A172 (cell line): ENCODE measurements around a stretch of chr15.

- RAMPAGE, long total RNA: no peak
Observed at GRCh38 chr15:57198536-57199058, 177.7 kb upstream of the CGNL1 start.

DNA sequence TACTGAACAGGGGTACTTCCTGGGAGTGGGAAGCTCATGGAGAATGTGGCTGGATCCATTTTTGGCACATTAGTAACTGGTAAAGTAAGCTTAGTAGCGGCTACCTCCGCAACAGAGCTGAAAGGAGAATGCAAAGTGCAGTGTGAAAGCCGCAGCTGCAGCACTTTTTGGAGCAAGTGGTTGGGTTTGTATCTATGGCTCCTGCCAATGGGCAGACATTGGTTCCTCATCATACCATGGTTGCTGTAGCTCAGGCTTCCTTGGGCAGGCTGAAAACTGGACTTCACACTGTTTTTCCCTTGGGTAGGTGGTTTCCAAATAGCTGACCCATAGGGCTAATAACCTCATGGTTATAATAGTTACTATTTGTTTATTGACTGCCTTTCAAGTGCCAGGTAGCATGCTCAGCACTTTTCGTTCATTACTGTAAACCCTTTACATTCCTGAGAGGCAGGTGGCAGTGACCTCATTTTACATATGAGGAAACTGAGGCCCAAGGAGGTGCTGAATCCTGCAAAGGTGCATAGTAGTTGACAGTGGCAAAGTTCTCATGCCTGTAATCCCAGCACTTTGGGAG is 4.5 kb downstream of the CGNL1 start:
- RAMPAGE, long total RNA: no peak

GRCh38 chr15:57387564-57388213 is 11.4 kb downstream of the CGNL1 start:
- RAMPAGE, long total RNA: no peak

DNA sequence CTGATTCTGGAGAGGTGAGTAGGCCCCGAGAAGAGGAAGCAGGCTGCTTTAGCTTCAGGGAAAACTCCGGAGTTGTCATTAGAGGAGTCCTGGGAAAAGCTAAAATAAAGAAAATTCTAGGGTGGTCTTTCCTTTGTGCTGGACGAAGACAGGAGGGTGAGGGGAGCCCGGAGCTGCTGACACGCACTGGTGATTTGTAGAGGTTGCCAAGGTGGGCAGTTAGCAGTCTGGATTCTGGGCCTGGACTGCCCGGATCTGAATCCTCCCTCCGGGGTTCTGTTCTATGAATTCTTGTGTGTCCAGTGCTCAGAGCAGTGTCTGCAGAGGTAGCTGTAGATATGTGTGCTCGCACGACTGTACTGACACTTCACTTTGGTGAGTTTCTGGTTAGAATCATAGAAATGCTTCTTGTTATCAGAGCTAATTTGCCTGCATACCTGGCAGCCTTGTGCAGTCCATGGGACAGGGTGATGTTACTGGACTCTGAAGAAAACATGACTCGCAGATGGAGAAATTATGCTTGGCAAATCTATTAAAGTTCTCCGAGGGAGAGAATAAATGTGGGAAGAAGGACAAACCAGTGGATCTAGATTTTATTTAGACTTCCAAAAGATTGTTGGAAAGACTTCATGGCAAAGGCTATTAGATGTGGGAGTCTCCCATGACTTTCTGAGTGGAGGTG is 12.1 kb downstream of the CGNL1 start:
- RAMPAGE, long total RNA: no peak

DNA sequence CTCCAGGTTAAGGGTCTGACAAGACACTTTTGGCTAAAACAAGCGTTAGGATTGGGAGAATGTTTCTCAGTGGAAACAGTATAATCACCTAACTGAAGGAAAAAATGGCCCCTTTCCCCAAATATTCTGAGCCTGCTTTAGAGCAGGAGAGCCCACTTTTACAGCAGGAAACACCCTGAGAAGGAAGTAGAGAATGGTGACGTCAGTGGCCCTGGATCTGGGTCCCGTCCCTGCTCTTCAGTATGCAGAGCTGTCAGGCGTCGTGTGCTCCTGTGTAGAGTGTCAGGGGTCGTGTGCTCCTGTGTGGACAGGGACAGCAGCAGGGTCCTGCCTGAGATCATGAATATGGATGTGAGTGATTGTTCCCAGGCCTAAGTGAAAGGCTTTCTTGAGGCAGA is 45.2 kb downstream of the CGNL1 start:
- RAMPAGE, long total RNA: no peak

DNA sequence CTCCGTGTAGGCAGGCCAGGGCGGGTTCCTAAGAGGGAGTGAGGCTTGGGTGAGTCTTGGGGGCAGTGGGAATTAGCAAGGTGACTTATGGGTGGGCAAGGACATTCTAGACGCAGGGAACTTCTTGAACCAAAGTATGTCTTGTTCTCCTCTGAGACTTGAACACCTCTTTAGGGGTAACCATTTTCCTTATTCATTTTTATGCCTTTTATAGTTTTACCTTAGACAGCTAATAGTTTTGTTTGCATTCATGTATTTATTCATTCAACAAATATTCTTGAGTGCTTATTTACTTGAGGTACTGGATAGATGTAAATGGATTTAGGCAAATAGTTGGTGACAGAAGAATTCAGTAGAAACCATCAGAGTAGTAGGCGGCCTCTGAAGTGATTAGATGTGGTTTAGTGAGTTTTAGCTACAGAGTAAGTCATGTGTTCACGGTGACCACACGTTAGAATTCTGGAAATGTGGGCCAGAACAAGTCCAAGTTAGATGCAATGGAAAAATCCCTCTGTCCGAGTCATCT is 100.0 kb downstream of the CGNL1 start:
- RAMPAGE, long total RNA: no peak

- RAMPAGE, long total RNA: no peak
Observed at GRCh38 chr15:57554690-57555218, 37.0 kb upstream of the MYZAP start.

GRCh38 chr15:57647464-57648089 is 55.9 kb downstream of the MYZAP start:
- RAMPAGE, long total RNA: no peak

DNA sequence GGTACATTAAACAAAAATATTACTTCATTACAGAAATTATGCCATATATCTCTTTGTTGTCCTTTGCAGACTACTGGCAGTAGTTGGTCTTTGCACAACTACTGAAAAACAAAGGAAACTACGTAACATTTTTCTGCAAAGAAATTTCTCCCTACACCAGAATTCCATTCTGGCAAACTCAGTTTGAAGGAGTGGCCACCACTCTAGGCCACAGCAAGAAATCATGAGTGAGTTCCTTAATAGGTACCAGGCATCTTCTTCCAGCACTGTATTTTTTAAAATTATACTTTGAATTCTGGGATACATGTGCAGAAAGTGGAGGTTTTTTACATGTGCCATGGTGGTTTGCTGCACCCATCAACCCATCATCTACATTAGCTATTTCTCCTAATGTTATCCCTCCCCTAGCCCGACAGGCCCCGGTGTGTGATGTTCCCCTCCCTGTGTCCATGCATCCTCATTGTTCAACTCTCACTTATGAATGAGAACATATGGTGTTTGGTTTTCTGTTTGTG is 89.4 kb downstream of the ALDH1A2 start:
- RAMPAGE, long total RNA: no peak

GRCh38 chr15:58284281-58284761 is 146.1 kb downstream of the AQP9 start:
- RAMPAGE, long total RNA: no peak

- RAMPAGE, long total RNA: no peak
Observed at GRCh38 chr15:58285180-58285878, 146.5 kb upstream of the LIPC start.

DNA sequence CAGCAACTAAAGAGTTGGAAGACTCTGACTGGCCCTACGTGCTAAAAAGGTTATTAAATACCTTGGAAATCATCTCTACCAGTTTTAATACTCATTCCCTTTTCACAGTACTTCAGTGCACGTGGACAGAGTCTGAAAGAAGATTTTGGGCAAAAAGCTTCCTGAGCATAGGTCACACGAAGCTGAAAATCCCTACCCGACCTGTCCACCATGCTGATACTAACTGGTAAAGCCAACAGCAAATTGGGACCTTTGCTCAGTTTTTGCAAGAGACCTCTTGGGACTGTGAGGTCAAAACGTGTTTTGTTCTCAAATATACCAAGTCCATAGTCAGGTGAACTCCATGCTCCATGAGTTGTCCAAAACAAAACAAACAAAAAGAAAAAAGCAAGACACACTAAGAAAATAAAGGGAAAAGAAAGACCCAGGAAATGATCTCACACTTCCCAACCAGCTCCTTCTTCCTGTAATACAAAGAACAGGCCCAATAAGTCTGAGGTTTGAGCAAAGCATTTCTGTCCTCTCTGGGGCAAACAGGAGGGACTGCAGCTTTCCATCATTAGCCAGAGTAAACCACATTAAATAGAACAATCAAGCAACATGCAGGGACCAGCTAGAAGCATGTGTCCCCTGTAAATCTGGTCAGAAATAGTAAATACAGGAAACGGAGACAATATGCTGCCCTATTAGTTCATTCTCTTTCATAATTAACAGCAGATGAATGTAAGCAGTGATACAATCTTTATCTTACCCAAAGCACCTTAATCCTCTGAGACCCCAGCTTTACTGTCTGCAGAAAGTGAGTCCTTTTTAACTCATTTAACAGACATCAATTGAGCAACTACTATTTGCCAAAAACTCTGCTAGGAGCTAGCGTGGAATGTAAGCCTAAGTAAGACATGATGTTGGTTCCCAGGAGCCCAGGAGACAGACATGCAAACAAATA is 125.1 kb upstream of the LIPC start:
- RAMPAGE, long total RNA: no peak

- RAMPAGE, long total RNA: no peak
Observed at GRCh38 chr15:58331206-58331541, 100.6 kb upstream of the LIPC start.

DNA sequence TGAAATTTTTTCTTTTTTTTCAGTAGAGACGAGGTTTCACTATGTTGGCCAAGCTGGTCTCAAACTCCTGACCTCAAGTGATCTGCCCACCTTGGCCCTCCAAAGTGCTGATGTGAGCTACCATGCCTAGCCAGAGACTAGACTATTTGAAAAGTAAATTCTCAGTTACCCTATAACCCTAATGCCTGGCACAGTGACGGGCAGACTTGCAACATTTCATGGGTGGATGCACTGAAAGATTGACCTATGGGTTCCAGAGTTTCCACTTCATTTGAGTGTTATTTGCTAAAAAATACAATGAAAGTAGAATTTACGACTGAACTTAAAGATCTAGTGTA is 45.7 kb upstream of the LIPC start:
- RAMPAGE, long total RNA: no peak

DNA sequence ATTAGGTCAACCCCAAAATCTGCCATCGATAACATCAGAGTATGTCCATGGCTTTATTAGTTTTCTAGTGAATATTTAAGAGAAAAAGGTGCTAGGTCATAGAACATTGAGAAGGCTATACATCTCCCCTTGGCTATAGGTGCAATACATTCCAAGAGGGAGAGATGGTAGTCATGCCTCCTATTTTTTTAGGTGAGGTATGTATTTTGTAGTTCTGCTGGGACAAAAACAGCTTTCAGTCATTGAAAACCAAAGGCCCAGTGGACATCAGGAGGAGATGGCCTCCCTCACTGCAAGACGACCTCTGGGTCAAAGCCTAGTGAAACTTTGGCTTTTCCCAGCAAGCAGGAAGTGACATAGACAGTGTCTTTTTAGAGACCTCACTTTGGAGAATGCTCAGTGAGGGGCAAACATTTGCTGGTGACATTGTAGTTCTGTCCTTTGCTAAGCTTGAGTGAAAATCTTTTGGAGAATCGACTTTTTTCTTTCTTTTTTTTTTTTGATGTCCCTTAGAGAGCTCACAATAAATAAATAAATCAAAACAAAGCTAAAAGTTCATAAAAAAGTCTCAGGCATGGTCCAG is 27.2 kb downstream of the LIPC start:
- RAMPAGE, long total RNA: no peak

GRCh38 chr15:58459496-58460272 is 27.9 kb downstream of the LIPC start:
- RAMPAGE, long total RNA: no peak

DNA sequence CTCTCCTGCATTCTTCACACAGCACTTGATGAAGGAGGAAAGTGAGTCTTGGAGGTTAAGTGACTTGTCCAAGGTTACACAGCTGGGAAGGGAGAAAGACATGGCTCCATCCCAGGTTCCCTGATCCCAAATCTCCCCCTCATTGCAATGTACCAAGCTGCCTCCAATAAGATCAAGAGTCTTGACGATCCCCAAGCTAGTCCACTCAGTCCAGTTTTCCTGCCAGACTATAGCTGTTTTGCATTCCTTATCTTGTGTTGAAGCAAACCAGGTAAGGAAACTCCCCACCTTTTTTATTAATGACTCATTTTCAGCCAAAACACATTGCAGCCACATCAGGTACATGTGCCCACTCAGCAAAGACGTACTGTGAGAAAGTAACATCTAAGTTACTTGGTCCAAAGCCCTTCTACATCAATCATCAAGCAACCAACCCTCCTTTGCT is 41.9 kb downstream of the LIPC start:
- RAMPAGE, long total RNA: no peak

- RAMPAGE, long total RNA: no peak
Observed at GRCh38 chr15:58506027-58506669, 74.4 kb downstream of the LIPC start.

GRCh38 chr15:58528357-58528664 is 96.5 kb downstream of the LIPC start:
- RAMPAGE, long total RNA: no peak

GRCh38 chr15:58546541-58547090 is 114.8 kb downstream of the LIPC start:
- RAMPAGE, long total RNA: no peak